Renal cortical epithelial cell (primary cell): ENCODE measurements around the genes H4C2, HFE and H3C6.

DNA sequence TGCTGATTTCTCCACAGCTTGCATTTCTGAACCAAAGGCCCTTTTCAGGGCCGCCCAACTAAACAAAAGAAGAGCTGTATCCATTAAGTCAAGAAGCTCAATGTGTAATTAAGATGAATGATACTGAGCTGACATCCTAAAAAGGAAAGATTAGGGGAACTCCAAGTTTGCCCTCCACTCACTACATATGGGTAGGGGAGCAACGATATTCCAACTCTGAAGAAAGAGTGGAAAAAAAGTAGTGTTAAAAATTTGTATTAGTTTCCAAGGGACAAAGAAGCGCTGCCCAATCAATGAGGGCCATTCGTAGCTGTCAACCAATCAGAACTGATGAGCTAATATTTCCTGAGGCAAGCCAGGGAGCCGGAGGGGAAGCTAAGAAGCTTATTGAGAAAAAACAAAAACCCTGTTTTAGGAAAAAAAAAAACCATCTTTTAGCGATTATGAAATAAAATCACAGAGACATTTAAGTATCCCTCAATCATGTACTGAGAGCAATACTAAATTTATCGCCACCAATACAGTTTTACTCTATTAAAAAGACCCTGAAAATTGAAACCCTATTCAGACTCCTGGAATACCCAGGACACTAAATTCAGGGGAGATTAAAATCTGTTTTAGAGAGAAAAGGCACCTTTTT lies 665 bp downstream of the H4C1 start:
- RRBS, result no CpG with 5 or more reads among the region's 7 CpGs

- RRBS, result no CpG with 5 or more reads among the region's 53 CpGs
These were observed at the start of gene H4C2 for GRCh38 chr6:26026628-26027619. Gene H4C2 (minus strand): TSS chr6:26027283.

DNA sequence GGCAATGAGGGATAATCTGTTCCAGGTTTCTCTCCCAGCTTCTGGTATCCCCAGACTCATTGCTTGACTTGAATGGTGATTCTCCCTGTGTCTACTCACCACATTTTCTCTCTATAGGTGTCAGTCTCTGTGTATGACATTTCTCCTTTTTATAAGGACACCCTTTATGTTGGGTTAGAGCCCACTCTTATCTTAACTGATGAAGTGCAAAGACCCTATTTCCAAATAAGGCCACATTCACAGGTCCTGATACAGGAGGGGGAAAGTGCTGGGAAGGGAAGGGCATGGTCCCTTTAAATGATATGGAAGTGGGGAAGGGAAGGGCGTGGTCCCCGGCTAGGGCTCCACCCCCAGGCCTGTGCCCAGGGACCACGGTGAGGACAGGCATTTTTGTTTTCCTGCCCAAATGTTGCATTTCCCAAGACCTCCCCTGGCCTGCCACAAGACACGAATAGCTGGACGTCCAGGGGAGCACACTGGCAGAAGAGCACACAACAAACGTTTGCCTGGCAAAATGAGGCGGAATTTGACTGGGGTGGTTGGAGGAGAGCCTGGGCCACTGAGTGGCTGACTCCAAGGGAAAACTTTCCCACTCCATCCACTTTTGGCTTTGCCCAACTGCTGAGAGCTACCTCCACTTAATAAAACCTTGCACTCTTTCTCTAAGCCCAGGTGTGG lies 14.8 kb upstream of the H1-2 start:
- RRBS, result no CpG with 5 or more reads among the region's 7 CpGs

DNA sequence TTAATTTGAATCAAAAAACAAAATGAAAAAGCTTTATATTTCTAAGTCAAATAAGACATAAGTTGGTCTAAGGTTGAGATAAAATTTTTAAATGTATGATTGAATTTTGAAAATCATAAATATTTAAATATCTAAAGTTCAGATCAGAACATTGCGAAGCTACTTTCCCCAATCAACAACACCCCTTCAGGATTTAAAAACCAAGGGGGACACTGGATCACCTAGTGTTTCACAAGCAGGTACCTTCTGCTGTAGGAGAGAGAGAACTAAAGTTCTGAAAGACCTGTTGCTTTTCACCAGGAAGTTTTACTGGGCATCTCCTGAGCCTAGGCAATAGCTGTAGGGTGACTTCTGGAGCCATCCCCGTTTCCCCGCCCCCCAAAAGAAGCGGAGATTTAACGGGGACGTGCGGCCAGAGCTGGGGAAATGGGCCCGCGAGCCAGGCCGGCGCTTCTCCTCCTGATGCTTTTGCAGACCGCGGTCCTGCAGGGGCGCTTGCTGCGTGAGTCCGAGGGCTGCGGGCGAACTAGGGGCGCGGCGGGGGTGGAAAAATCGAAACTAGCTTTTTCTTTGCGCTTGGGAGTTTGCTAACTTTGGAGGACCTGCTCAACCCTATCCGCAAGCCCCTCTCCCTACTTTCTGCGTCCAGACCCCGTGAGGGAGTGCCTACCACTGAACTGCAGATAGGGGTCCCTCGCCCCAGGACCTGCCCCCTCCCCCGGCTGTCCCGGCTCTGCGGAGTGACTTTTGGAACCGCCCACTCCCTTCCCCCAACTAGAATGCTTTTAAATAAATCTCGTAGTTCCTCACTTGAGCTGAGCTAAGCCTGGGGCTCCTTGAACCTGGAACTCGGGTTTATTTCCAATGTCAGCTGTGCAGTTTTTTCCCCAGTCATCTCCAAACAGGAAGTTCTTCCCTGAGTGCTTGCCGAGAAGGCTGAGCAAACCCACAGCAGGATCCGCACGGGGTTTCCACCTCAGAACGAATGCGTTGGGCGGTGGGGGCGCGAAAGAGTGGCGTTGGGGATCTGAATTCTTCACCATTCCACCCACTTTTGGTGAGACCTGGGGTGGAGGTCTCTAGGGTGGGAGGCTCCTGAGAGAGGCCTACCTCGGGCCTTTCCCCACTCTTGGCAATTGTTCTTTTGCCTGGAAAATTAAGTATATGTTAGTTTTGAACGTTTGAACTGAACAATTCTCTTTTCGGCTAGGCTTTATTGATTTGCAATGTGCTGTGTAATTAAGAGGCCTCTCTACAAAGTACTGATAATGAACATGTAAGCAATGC lies at the start of gene HFE:
Gene HFE, plus strand, starts transcription at position 415 of the 1,287 bp plus-strand sequence.
- RRBS, result no CpG with 5 or more reads among the region's 45 CpGs

GRCh38 chr6:26138004-26138554 lies 14.1 kb downstream of the H2AC6 start:
- RRBS, result no CpG with 5 or more reads among the region's 2 CpGs

GRCh38 chr6:26159872-26160830 lies 2.2 kb downstream of the H2BC5 start:
- RRBS, result no CpG with 5 or more reads among the region's 15 CpGs

GRCh38 chr6:26223650-26224778 lies 921 bp upstream of the H3C6 start:
- RRBS, result no CpG with 5 or more reads among the region's 29 CpGs

GRCh38 chr6:26224779-26225556 lies at the start of gene H3C6:
Gene H3C6 (plus strand): TSS chr6:26225135.
- RRBS, result no CpG with 5 or more reads among the region's 49 CpGs

GRCh38 chr6:26232439-26232968 lies 2.3 kb downstream of the H1-3 start:
- RRBS, result no CpG with 5 or more reads among the region's 7 CpGs

DNA sequence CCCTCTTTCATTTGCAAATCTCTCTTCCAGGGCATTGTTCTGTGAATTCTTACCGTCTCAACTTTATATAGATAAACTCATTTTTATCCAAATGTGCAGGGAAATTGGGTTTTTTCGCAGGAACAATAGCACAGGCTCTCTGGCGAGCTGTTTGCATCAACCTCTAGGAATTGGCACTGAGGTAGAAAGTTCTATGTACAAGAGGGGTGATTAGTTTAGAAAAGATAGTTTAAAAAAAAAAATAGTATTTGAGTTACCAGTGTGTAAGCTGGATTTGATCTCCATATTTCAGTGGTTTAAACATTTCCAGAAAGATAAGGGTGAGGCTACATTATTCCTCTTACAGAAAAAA lies 517 bp upstream of the H1-3 start:
- RRBS, result no CpG with 5 or more reads among the region's 3 CpGs

GRCh38 chr6:26286154-26286770 lies 928 bp upstream of the H4C8 start:
- RRBS, result no CpG with 5 or more reads among the region's 18 CpGs

DNA sequence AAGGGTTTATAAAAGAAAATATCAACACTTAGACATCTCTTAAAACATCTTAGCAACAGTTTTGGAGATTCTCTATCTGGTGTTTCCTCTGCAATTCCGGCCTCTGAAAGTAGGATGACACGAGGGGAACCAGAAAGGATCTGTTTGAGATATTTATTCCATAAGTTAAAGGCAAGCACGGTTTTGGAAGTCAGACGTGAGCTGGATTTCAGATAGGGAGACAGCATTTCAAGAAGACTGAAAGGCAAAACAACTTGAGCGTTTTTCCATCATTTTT lies 26.7 kb upstream of the H4C8 start:
- RRBS, result no CpG with 5 or more reads among the region's 5 CpGs

DNA sequence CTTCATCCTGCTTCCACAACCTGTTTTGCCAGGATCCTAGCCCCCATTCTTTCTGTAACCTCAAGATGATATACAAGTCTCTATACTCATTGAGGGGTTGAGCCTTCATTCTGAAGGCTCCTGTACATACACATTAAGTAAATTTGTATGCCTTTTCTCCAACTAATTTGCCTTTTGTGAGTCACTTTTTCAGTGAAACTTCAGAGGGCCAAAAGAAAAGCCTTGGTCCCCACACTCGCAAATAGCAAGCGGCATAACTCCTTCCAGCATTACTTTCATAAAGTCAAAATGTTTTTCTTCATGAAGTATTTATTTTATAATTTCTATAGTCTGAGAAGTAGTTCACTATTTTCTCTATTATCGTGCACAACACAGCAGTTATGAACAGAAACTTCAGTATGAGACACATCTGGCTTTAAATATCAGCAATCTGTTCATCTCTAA lies 17.9 kb upstream of the BTN3A2 start:
- RRBS, result no CpG with 5 or more reads among the region's 3 CpGs

- RRBS, result no CpG with 5 or more reads among the region's 6 CpGs
These were observed 835 bp upstream of the BTN3A2 start for GRCh38 chr6:26363956-26364770.

DNA sequence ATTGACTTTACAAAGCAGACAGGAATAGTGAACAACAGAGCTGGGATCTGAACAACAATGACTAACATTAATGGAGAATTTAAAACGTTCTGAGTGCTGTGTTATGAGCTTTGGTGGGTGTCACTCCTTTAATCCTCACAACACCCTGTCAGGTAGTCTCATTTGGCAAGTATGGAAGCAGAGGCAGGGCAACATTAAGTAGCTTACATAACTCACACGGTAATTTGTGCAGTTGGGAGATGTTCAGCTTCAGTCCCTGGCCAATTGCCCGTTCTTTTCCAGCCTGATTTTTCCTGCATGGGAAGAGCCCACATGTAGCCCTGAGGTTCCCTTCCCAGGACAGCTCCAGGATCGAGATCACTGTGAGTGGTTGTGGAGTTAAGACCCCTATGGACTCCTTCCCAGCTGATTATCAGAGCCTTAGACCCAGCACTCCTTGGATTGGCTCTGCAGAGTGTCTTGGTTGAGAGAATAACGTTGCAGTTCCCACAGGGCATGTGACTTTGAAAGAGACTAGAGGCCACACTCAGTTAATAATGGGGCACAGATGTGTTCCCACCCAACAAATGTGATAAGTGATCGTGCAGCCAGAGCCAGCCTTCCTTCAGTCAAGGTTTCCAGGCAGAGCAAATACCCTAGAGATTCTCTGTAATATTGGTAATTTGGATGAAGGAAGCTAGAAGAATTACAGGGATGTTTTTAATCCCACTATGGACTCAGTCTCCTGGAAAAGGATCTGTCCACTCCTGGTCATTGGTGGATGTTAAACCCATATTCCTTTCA lies 5.3 kb upstream of the BTN2A2 start:
- RRBS, result no CpG with 5 or more reads among the region's 6 CpGs

- RRBS, result no CpG with 5 or more reads among the region's 1 CpG
These were observed 1.0 kb upstream of the BTN3A3 start for GRCh38 chr6:26439394-26439593.

GRCh38 chr6:26472735-26473370 lies 15.1 kb downstream of the BTN2A1 start:
- RRBS, result no CpG with 5 or more reads among the region's 2 CpGs

- RRBS, result 2% methylated on average over 9 of the region's 81 CpGs
These were observed 16.4 kb upstream of the HMGN4 start for GRCh38 chr6:26521437-26522488.

DNA sequence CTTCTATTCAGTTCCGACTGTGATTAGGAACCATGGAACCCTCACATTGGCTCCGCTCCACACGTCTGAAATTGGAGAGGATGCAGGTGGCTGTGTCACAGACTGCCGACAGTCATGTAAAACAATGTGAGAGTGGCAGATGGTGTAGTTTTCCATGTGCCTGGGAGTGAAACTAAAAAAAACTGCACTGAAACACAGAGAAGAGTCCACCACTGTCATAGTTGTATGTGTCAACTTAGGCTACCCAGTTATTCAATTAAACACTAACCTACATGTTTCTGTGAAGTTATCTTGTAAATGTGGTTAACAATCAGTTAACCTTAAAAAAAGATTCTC lies 3.4 kb upstream of the HMGN4 start:
- RRBS, result no CpG with 5 or more reads among the region's 4 CpGs

DNA sequence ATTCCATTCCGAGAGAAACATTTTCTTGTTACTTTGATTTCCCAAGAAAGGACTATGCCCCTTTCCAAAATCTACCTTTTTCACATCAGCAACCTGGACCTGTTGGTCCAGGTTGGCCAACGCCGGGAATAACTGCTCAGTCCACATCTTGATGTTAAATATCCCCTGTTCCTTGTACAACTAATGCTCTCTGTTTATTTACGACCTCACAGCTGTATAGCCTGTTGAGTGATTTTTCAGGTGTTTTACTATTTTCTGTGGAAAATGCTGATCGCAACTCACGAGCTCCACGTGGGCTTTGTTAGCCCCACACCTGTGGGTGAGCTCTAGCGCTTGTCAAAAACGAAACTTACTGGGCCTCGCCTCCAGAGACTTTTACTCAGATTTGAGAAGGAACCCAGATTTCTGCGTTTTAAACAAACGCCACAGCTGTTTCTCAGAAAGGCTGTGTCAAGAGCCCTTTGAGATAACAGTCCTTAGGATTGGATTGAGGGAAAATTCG lies 16.5 kb downstream of the HMGN4 start:
- RRBS, result no CpG with 5 or more reads among the region's 13 CpGs